Natural killer cell (primary cell): ENCODE measurements around the gene BICD1.

- PRO-cap, result no peak
Measured at GRCh38 chr12:29559035-29559894, 61.8 kb upstream of the OVCH1 start.

DNA sequence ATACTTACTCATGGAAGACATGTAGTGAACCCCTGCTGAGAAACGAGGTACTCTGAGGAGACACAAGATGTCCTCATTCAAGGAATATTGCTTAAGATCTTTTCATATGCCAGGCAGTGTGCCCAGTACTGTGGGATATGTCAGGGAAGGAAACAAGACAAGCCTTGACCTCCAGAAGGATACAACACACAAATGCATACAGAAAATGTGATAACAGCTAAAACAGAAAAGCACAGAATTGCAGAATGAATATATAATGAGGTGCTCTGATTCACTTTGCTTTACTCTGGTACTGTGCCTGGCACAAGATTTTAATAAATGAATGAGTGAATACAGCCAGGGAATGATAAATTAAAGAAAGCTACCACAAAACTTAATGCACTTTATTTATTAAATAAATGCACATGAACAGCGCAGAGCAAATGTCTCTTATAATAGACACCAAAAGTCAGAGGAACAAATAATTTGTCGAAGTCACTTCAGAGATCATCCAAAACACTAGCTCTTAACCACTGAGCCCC is 75.7 kb downstream of the TMTC1 start:
- PRO-cap, result no peak

GRCh38 chr12:30404575-30404774 is 291.2 kb downstream of the IPO8 start:
- PRO-cap, result no peak

DNA sequence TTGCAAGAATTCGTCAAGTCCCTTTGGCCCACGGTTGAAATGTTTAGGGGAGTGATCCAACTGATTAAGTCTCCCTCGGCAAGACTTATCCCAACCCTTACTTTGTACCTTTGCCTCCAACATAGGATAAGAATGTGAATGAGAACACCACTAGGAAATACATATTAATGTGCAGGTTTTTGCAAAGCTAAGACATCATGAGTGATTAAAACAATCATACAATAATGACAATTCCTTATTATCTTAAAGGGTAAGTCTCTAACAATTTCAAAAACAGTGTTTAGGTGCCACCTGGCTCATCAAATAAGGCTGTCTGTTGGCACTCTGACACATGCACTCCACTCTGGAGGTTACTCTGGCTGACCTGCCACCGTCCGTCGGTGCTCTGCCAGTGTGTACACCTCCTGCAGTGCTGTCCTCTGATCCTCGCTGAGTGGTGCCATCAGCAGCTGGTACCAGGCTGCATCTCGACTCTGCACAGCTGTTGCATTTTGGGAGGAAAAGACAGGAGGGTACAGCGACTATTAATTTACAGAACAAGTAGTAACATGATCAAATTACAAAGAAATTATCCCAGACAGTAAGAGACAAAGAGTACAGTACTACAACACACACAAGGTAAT is 64.0 kb downstream of the IPO8 start:
- PRO-cap, result no peak

DNA sequence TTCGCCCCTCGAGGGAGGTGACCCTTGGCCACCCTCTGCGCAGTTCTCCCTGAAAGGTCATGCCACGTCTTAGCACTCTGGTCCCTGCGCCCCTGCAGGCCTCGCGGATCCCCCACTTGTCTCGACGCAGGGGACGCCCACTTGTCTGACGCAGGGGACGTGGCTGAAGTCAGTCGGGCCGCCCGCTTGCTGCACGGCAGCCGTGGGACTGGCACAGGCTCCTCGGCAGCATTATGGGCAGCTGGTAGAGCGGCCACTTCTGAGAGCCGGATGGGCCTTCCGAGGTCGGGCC is 40.7 kb upstream of the CAPRIN2 start:
- PRO-cap, result bidirectional peak, plus-strand start at position 172 of the sequence, minus-strand start at position 92 of the sequence

DNA sequence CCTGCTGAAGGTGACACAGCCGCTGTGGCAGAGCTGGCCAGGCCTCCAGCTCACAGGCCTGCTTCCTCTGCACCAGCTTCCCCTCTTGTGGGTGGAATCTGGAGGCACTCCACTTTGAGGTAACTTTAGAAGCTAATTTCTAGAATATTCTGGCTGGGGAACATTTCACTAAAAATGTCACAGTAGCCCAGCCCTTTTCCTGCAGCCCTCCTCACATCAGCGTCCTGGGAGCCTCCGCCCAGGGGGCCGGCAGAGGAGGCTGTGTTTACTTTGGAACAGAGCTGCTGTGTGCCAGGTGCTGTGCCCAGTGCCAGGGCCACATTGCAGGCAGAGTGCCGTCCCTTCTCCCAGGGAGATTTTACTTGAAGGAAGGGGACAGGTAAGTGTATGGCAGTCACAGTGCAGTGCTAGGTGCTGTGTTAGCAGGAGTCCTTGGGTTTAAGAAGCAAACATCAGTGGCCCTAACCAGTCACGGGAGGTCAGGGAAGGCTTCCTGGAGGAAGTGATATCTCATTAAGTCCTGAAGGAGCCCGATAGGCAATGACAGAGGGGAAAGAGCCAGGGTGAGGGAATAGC is 62.3 kb downstream of the TSPAN11 start:
- PRO-cap, result no peak

DNA sequence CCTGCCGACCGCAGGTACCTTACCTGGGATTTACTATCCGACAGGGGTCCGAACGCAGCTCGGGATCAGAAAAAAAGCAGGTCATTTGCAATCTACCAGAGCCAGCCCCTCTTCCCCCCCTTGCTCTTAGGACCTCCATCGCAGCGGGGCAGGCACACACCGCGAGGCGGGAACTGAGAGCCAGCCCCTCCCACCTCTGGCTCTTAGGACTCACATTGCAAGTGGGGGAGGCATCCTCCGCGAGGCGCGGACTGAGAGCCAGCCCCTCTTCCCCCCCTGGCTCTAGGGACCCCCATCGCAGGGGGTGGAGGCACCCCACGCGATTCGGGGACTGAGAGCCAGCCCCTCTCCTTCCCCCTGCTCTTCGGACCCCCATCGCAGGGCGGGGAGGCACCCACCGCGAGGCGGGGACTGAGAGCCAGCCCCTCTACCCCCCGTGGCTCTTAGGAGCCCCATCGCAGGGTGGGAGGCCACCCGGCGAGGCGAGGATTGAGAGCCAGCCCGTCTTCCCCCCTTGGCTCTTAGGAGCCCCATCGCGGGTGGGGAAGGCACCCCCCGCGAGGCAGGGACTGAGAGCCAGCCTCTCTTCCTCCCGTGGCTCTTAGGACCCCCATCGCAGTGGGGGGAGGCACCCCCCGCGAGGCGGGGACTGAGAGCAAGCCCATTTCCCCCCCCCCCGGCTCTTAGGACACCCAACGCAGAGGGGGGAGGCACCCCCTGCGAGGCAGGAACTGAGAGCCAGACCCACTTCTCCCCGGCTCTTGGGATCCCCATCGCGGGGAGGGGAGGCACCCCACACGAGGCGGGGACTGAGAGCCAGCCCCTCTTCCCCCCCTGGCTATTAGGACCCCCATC is 45.5 kb downstream of the DDX11 start:
- PRO-cap, result no peak

DNA sequence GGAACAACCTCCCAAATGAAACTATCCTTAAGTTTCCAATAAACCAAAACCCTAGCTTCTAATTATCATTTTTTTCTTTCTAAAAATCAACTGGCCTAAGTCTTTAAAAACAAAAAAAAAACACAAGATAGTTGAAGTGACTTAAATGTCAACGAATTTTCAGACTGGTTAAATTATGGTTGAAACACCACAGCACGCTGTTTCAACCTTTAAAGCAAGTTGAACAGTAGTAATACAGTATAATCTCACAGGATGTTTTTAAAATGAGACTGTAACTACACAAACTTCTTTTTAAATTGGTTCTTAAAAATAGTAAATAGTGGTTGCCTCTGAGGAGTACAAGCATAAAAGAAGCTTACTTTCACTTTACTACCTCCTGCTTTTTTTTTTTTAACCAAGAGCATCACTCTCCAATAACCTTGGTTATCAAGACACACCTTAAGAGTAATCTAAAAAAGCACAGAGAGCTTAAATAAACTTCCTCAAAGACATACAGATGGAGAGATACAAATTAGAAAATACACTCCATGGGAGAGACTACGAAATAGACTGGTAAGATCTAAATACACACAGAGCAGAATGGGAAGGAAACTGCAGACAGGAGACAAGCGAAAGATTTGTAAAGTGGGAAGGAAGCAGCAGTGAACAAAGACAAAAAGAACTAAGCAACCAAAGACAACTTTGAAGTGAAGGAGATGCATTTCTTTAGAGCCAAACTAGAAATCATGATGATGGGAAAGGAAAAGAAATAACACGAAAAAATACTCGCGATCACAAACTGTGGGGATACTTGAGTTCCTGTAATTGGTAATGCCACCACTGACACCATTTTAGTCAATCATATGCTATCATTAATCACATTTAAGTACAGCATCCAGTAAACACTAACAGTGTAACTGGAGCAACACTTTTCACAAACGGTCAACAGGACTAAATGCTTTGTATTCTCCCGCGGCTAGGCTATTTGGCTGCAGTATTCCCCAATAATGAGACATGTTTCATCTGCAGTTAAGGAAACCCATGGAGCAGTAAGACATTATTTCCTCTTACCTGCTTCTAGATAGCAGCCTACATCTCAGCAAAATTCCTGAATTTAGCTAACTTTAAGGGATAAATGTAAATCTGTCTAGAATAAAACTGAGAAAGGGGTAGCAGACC is 8.3 kb downstream of the SINHCAF start:
- PRO-cap, result no peak

GRCh38 chr12:31321888-31322447 is 4.0 kb downstream of the SINHCAF start:
- PRO-cap, result no peak

GRCh38 chr12:31603399-31604006 is 12.6 kb upstream of the DENND5B start:
- PRO-cap, result no peak

- PRO-cap, result no peak
Measured at GRCh38 chr12:31660165-31660457, 623 bp downstream of the ETFBKMT start.

DNA sequence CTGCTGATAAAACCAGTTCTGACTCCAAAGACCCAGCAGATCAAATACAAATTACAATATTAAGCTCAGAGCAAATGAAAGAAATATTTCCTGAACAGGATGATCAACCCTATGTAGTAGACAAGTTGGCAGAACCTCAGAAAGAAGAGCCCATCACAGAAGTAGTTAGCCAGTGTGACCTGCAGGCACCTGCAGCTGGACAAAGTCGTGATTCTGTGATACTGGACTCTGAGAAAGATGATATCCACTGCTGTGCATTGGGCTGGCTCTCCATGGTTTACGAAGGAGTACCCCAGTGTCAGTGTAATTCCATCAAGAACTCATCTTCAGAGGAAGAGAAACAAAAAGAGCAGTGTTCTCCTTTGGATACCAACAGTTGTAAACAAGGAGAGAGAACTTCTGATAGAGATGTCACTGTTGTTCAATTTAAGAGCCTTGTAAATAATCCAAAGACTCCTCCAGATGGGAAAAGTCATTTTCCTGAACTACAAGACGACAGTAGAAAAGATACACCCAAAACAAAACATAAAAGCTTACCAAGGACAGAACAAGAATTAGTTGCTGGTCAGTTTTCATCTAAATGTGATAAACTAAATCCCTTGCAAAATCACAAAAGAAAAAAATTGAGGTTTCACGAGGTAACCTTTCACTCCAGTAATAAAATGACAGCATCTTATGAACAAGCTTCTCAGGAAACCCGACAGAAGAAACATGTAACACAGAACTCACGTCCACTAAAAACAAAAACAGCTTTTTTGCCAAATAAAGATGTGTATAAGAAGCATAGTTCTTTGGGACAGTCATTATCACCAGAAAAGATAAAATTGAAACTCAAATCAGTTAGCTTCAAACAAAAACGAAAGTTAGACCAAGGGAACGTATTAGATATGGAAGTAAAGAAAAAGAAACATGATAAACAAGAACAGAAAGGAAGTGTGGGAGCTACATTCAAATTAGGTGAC is 25.3 kb downstream of the RESF1 start:
- PRO-cap, result no peak

DNA sequence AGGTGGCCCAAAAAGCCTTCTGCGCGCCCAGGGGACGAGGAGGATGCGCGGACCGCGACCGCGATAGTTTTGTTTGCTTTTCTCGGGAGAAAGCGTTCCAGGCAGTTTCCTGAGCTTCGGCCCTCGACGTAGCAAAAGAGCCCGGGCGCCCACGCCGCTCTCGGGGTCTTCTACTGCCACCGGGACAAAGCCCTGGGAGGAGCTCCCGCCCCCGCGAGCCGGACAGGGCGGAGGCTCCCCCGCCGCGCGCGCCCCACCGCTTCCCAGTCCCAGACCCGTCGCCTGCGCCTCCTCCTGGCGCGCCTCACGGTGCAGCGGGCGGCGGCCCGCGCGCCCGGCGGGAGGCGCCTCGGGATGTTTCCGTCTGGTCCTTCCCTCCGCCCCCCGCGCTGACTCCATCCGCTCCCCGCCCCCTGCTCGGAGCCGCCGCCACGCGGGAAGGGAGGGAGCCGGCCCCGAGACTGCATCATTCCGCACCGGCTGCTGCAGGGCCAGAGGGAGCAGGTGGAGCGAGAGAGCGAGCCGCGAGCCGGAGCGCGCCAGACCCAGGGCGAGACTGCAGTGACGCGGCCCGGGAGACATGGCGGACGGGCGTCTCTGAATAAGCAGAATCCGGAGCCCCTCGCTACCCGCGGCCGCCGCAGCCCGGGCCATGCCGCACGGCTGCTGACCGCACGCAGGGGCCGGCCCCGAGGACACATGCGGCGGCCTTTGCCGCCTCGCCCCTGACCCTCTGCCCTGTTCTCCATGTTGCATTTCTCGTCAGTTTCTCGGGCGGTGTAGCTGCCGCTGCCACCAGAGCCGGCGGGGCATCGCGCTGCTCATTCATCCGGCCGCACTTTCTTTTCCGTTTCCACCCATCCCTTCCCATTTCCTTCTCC is at the start of gene BICD1:
TSS of gene BICD1 (plus strand) at position 466 of the 881 bp plus-strand sequence.
- PRO-cap, result bidirectional peak, plus-strand start at position 494 of the sequence, minus-strand start at position 271 of the sequence

DNA sequence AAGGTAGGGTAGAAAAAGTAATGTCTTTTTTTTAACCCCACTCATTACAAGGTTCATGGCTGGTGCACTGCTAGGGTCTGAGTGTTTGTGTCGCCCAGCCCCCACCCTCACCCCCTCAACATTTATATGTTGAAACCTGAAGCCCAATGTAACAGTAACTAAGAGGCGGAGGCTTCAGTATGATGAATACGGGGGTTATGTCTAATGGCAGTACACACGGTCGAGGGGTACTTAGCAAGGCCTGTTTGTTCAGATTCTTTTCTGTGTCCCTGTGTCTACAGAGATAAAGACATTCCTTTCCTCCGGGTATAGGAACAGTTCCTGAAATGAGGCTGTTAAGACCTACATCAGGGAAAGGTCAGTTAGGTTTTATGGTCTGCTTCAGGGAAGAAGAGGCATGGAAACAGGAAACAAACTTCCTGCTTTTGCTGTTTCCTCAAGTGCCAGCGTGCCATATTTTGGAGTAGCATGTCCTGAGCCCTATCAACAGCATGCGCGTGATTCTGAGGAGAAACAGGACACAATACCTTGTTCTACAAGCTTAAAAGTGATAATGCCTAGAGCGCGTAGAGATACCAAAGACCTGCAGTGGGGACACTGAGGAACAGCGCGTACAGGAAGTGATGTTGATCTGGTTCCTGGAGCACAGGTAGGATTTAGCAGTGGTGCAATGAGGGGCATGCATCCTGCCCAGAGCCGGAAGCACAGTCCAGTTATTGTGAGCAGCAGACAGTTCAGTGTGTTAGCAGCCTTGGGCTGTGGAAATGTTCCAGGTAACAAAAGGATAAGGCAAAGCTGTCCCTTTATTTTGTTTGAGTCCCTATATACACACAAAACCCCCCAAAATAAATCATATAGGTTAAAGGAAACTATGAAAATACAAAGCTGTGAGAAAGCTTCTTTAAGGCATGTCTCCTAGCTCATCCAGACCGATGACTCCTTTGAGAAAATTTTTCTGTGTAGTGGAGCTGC is 47.2 kb downstream of the FGD4 start:
- PRO-cap, result no peak

- PRO-cap, result no peak
Measured at GRCh38 chr12:32512850-32513708, 113.7 kb downstream of the FGD4 start.

DNA sequence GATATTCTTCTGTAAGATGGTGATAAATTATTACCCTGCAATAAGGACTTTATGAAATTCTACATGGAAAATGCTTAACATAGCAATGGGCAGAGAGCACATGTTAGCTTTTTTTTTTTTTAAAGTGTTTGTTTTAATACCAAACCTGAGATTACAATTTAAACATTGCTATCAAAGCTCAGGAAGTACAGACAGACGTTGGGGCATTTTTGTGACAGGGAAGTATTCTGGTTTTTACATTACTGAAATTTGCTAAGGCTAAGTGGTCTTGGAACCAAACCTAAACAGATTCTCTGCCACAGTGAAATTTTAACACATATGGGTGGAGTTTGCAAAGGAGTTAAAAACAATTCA is 133.1 kb downstream of the FGD4 start:
- PRO-cap, result no peak

DNA sequence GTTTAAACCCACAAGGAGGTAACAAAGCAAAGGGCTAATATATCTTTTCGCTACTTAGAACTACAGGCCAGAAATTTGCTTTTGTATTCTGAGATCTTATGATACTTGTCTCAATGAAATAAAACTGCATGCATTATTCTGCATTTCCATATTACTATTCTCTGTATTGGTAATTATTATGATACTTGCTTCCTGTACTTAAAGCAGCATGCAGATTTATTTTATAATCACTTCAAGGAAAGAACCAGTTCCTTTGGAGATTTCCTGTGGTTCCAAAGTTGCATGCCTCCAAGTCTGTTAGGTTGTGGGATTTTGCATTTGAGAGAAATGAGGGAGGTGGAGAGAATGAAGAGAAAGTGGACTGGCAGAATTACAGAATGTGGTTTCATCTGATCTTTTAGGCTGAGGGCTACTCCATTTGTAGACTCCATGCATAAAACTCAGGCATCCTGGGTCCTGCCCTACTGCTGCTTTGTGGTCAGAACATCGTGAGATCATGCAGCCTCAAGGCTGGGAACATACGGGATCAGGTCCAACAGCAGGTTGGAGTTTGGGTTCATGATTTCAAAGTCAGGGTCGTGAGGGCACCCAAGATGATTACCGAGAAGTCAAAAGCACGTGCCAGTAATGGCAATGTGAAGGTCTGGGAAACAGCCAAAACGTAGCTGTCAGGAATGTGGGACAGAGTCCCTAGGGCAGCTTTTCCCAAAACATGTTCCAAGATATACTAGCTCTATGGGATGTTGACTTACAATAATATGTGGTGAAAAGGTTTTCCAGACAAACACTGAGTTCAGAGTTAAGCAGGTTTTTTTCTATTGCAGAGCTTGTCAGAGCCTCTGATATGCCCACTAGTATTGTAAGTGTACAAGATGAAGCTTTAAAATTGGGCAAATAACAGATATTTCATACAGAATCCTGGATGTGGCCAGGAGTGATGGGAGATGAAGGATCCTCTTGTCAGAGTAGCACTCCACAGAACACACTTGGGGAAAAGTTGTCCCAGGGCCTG is 130.5 kb upstream of the DNM1L start:
- PRO-cap, result no peak

DNA sequence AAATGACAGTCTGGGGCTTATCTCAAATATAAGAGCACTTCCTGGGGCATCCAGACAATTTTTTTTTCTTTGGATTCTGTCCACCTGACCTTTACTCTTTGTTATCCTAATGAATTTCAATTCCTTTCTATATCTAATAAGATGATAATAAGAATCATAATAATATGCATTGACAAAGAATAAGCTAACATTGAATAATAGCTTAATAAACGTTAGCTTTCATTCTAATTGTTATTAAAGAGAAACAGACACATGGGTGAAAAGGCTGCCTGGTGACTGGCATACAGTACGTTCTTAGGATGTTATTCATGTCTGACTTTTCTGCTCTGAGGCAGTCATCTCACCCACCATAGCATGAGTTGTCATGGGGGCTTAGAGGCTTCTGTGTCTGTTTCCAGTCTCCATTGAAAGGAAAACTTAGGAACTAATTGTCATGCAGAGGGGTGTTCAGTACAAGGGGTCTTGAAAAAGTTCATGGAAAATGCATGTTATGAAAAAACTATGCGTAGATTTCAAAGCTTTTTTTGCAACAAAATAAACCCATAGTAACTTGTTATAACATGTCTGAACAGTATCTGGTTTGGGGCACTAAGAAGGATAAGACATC is 66.1 kb upstream of the DNM1L start:
- PRO-cap, result no peak

DNA sequence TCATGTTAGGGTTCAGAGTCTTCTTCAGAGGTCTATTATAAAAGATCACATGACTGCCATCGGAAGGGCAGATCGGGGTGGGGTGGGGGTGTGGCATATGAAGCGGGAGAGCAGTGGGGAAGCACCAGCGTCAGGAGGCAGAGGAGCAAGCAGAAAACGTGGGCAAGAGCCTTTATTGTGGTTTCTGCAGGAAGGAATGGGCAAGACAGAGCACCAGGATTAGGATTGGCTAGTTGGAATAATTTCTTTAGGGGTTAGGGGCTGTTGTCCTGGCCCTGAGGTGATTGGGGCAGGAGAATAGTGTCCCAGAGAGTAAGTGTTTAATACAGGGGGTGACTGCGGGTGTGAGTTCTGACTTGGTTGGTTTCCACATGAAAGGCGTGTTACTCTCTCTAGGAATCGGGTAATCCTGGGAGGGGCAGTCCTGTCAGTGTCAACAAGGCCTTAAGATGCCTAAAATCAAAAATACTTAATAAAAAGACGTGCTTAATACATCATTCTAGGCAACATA is 63.5 kb upstream of the DNM1L start:
- PRO-cap, result no peak

GRCh38 chr12:32897897-32898327 is 1.3 kb upstream of the PKP2 start:
- PRO-cap, result no peak